Type B pancreatic cell (in vitro differentiated cells): ENCODE measurements around the genes PANK2, PRND and PCNA.

- PRO-cap: no peak
Observed at GRCh38 chr20:3843495-3844019, 3.1 kb upstream of the MAVS start.

GRCh38 chr20:3888608-3889517, at the start of gene PANK2:
PANK2 (plus strand) TSS chr20:3889387.
- PRO-cap: bidirectional peak, plus-strand start at chr20:3889387, minus-strand start at chr20:3889163

GRCh38 chr20:3916568-3917667, 27.7 kb downstream of the PANK2 start:
- PRO-cap: no peak

GRCh38 chr20:4011100-4011637, 4.2 kb downstream of the RNF24 start:
- PRO-cap: no peak

DNA sequence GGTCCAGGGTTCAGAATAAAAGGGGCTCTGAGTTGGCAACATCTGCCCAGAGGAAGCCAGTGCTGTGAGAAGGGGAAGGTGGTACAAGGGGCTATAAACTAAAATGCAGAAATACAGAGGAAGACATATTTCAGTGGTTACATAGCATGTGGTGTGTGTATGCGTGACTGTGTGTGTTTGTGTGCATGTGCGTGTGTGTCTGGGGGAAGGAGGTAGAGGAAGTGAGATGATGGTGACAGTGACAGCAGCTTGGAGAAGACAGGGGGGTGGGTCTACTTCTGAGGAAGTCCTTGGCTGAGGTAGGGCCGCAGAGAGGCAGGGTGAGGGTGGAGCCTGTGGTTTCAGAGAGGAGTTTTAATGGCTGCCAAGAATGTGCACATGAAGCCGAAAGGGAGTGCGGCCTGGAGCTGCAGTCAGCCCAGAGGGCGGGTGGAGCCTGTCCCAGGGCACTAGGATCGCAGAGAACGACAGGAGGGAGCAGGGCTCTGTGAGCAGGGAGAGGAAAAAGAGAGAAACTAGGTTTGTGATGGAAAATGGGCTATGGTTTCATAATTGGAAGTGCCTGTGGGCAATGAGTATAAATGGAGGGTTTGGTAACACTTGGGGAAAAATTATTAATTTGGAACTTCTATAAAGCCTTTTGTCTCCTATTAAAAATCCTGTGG, 22.7 kb upstream of the RNF24 start:
- PRO-cap: unidirectional peak, plus-strand start at position 344 of the sequence

DNA sequence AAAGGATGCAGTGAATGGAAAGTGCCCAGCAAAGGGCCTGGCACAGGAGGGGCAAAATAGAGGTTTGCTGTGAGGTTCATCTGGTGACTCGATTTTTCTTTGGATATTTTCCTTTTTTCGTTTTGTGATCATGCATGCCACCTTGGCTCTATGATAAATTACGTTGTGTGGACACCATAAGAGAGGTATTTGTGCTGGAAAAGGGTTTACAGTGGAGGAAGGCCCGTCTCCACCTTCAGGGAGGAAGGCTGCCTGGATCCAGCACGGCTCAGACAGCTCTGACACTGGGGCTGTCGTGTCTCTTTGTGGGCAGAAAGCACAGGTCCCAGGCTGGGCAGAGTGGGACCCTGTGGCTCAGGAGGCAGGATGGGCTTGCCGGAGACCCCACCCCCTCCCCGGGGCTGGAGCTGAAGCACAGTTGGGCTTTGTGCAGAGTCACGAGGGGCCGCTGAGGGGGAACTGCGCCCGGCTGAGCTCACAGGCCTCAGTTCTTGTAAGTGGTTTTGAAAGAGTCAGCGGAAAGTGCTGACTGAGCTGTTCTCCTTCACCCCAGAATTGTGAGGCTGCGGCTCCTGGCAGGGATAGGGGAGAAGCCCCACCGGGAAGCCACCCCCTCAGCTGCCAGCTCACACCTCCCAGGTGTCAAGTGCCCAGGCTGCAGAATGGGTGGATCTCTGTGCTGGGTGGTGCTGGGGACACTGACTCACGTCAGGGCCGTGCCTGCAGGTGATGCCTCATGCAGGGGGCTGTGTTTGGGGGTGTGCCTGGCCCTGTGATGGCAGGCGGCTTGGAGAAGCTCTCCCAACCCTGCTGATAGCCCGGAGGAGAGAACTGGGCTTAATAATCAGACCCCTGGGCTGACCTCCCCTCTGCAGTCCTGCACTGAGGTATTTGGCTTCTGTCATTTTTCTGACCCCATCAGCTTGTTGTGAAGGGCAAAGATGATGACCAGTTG, 12.2 kb downstream of the SMOX start:
- PRO-cap: no peak

- PRO-cap: no peak
Observed at GRCh38 chr20:4170958-4171380, 22.3 kb downstream of the SMOX start.

GRCh38 chr20:4217444-4217875, 31.6 kb downstream of the ADRA1D start:
- PRO-cap: no peak

- PRO-cap: no peak
Observed at GRCh38 chr20:4697344-4698312, 11.4 kb downstream of the PRNP start.

DNA sequence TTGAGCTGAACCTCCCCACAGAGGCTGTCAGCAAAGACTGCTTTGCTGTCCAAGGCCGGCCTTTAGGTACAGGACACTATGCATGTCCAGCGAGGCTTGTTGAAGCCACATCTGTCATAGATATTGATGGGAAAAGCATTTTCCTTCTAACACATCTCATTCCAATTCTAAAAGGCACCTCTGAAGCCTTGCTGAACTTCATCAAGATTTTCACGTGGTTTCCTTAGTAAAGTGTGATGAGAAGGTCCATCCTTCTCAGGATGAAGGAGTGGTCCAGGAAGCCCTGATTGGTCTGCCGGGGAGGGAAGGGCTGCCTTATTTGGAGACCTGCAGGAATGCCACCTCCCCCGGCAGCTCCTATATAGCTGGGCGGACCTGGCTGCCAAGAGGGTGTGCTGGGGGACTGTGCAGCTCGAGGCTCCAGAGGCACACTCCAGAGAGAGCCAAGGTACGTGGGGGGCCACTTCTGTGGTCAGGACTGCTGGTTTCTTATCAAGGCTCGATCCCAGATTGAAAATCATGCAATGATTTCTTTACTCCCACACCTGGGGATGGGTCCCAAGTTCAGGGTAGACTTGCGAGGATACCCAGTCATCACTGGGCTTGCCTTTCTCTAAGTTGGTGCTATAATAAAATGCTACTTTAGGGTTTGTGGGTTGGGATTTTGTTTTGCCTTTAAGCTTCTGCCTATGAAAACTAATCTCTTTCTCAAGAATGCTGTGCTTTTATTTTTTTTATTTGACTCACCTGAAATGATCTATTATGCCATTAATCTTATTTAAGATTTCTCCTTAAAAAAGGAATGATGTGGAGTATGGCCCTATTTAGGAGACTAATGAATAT, at the start of gene PRND:
Gene PRND (plus strand): TSS at position 388 of the 843 bp plus-strand sequence.
- PRO-cap: no peak

DNA sequence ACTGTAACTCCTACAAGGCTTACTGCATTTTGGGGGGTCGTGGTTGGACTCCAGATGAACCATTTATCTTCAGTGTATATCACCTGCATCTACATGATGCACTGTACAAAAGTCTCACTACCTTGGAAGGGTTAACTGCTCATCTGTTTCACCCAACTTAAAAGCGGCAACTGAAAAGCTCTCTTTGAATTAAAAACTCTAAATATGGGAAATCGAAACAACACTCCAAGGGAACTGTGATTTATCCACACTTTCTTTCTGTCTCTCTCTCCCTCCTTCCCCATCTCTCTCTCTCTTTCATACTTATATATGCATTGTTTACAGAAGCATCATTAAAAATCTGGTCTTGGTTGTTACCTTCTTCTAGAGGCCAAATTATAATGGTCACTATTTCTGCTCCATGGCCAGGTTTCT, 44.7 kb downstream of the RASSF2 start:
- PRO-cap: no peak

GRCh38 chr20:4792435-4792862, 31.0 kb downstream of the RASSF2 start:
- PRO-cap: no peak

DNA sequence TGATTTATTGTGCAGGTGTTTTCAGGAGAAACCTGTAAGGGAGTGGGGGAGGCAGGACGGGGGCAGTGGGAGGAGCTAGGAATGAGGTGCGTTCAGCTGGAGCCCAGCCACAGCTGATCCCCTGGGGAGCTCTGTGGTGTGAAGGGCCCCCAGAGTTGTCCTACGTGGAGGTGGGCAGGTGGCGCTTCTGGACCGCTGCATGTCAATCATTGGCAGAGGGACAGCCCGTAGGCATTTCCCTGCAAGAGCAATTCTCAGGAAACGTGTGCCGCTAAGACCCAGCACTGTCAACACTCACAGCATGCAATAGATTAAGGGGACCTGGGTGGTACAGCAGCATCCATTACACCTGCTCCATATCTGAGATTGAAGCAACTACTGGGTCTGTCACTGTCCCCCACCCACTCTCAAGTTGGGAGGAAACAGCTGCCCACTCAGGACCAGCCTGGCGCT, 13.7 kb downstream of the RASSF2 start:
- PRO-cap: no peak

- PRO-cap: no peak
Observed at GRCh38 chr20:4815429-4816141, 7.8 kb downstream of the RASSF2 start.

- PRO-cap: no peak
Observed at GRCh38 chr20:4820698-4821218, 2.6 kb downstream of the RASSF2 start.

- PRO-cap: no peak
Observed at GRCh38 chr20:4901738-4902545, 78.5 kb upstream of the RASSF2 start.

GRCh38 chr20:4922117-4922684, 79.1 kb downstream of the SLC23A2 start:
- PRO-cap: no peak

- PRO-cap: no peak
Observed at GRCh38 chr20:4950338-4950944, 50.9 kb downstream of the SLC23A2 start.

DNA sequence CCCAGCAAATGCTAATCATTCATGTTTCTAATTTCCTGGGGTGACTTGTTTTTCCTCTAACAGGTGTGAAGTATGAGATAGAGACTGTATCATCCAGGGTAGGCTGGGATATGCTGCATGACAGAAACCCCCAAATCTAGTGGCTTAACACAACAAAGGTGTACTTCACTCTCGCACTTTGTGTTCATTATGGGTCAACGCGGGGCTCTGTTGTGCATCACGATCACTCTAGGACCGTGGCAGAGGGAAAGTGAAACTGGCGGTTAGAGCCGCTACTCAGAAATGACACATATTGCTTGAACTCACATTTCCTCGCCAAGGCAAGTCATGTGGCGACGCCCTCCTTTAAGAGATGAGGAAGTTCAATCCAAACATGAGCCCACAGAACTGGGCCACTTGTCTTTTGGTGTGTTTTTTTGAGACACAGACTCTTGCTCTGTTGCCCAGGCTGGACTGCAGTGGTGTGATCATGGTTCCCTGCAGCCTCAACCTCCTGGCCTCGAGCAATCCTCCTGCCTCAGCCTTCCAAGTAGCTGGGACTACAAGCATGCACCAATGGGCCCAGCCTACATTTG, 34.4 kb downstream of the TMEM230 start:
- PRO-cap: no peak

GRCh38 chr20:5119085-5120051, at the start of gene PCNA:
PCNA (minus strand) TSS chr20:5119958.
- PRO-cap: bidirectional peak, plus-strand start at chr20:5119637, minus-strand start at chr20:5119363; bidirectional peak, plus-strand start at chr20:5120179, minus-strand start at chr20:5119958